ENCODE measurements around the gene OSBPL3.

GRCh38 chr7:23106926-23107583 is 1.5 kb downstream of the KLHL7 start:
- RRBS: no CpG with 5 or more reads among the region's 6 CpGs

DNA sequence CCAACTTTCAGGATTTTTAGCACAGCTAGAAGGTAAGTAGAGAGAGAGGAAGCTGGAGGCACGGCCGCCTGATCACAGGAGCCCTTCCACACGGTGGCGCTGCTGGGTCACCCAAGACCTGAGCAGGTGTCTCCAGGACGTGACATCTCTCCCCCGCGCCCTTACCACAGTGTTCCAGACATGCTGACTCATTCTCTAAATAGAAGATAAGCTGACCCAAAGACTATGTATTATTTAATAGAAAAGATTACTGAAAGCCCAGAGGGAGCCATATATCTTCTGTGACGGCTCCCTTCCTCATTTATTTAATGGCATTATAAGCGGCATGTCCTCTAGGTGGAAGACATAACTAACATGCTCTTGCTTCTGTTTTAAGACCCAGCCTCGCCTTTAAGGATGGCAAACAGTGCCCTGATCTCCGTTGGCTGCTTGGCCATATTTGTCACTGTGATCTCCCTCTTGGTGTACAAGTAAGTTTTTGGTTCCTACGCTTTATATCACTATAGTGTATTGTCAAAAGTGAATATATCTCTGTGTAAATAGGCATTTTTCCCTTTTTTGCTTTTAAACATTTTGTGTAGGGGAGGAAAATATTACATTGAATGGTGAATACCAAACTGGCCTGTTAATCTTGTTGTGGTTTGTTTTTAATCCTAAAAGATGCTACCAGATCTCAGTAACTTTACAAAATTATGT is 25.8 kb upstream of the MALSU1 start:
- RRBS: no CpG with 5 or more reads among the region's 12 CpGs

DNA sequence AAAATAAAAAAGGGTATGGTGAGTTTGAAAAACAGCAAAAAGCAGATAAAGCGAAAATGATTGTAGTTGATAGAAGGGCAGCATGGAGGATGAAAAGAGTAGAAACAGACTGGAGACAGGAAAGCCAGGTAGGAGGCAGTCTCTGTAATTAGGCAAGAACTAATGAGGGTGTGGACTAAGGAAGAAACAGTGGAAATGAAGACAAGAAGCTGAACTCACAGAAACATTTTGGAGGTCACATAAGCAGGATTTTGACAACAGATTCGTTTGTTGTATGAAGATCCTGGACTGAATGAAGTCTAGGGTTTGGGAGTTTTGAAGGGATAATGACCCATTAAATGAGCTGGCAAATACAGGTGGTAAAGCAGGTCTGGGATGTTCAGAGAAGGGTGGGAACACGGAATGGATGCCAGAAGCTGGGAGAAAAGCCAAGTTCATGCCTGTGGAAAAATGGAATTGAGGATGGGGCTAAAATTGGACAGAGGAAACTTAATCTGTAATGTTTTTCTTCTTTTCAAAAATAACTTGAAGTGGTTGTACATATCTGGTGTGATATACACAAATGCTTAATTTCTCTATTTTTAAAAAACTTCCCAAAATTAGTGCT is 1.2 kb upstream of the MALSU1 start:
- RRBS: no CpG with 5 or more reads among the region's 3 CpGs

DNA sequence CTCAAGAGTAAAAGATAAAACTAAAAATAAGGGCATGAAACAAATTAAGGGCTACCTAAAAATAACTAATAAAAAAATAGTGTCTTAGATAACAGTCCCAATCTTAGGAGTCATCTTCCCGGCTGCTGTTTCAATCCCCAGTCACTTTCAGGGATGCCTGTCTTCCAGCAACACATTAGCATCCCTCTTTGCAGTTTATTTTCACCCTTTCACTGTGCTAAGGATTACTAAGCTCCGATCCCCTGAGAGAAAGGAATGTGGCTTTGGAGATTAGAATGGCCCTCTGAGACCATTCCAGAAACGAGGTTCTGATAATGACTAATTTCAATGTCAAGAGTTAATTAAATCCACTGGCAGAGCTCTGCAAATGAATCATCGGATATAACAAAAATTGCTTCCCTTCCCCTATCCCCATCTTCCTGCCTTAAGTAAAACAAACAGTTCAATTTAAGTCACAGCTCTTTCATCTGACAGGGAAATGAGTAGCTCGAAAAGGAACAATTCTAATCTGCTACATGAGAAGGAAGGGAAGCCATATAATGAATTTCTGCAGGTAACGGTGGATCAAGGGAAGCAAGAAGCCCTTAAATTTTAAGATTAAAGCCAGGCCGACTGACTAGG is 50.3 kb downstream of the MALSU1 start:
- RRBS: no CpG with 5 or more reads among the region's 7 CpGs

GRCh38 chr7:23504680-23505453 is 26.9 kb downstream of the TRA2A start:
- RRBS: no CpG with 5 or more reads among the region's 1 CpG

GRCh38 chr7:23505454-23506294 is 26.1 kb downstream of the TRA2A start:
- RRBS: no CpG with 5 or more reads among the region's 14 CpGs

DNA sequence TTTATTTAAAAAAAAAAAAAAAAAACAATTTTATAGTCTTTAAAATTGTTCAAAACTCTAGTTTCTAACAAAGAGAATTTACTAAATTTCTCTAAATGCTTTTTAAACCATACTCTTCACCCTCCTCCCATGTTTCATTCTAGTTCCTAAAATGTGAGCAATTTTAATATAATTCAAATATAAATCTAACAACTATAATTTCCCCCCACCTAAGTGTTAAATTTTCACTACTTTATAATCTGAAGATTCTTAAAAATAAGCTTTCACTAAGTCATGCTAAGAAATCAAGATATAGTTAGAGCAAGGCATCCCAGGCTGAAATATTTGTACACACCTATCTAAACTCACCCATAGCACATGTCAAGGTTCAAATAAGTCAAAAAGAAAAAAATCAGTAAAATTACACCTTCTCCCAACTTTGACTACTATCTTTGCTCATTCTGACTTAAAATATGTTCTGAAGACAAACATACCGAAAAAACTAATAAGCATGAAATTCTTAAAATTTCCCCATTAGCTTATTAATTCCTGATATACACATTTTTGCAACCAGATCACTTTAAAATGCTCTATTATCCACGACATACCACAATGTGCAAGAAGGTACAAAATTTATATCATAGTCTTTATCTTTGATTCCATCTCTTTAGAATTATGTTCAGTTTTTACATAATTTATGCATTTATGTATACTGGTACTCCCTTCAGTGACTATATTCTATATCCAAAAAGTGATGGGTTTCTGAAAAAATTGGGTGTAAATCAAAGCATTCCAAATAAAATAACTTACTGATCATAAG is 9.0 kb downstream of the TRA2A start:
- RRBS: no CpG with 5 or more reads among the region's 2 CpGs

GRCh38 chr7:23529850-23530825 is 1.6 kb downstream of the TRA2A start:
- RRBS: no CpG with 5 or more reads among the region's 13 CpGs

- RRBS: no CpG with 5 or more reads among the region's 1 CpG
Observed at GRCh38 chr7:23759955-23760581, 50.0 kb downstream of the STK31 start.

DNA sequence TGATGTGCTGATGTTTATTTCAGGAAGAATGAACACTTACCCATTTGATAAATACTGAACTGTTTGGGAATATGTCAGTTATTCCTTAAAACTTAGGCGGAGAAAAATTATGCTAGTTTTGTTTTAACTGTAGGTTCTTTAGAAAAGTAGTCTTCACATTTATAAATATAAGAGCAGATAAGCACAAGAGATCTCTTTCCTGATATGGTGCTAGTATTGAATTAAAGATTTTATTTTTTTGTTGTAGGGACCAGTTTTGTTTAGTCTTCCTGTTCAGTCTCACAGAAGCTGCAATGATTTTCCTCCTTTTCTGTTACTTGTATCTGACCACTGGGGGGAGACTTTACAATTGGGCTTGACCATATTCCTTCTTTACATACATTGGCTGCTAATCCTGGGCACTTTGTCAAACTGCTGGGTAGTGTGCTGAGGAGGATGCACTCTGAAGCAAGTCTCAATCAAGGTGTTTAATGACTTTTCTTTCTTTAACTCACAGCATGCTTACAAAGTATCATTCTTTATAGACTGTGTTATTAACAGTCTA is 2.8 kb downstream of the PALS2 start:
- RRBS: no CpG with 5 or more reads among the region's 1 CpG

DNA sequence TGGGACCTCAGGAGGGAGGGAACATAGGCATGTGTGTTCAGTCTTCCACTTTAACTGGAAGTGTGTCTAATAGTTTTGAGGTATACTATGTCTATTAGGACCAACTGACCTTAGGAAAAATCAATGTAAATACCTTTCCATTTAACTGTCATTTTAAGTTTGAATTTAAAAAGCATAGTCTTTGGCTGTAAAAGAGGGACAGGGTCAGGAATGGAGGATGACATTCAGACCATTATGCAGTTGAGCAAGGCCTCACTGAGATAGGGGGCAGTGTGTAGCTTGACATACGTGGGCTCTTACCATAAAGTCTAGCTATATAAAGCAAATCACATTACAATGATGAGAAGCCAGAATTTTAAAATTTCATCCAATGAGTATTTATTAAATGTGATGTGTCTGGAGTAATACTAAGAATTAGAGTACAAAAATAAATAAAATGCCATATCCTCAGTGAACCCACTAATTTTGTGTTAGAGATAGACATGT is 17.9 kb downstream of the PALS2 start:
- RRBS: no CpG with 5 or more reads among the region's 1 CpG

- RRBS: no CpG with 5 or more reads among the region's 6 CpGs
Observed at GRCh38 chr7:24715502-24715974, 41.7 kb downstream of the GSDME start.

DNA sequence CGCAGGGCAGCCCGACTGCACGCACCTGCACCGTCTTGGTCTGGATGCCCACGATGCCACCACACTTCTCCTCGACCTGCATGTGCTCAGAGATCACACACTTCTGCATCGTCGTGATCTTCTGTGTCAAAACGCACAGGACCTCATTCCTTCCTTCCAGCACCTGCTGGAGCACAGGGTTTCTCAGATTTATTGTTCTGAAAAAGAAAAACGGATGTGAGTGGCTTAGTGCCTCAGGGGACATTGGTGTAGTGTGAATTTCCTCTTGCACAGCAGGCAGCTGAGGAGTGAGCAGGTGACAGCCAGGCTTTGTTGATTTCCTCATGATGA is 38.3 kb downstream of the GSDME start:
- RRBS: no CpG with 5 or more reads among the region's 10 CpGs

GRCh38 chr7:24765252-24765708 is 8.0 kb upstream of the GSDME start:
- RRBS: no CpG with 5 or more reads among the region's 7 CpGs

DNA sequence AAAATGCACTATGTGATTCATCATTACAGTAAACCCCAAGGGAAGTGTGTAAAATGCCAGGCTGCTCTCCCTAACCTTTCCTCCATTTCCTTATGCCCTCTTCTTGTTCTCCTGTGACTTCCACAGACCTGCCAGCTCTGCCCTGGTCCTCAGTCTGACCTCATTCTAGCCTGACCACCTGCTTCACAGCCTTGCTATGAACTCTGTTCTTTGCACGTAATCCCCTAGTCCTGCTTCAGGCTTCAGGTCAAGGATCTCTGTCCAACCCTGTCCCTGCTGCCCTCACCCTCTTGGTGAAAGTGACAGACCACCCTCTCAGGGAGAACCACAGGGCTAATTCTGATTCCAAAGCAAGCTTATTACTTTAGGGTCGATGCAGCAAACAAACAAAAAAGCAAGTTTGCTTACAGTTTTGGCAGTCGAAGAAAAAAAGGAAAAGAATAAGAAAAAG is 57.4 kb downstream of the OSBPL3 start:
- RRBS: no CpG with 5 or more reads among the region's 3 CpGs

DNA sequence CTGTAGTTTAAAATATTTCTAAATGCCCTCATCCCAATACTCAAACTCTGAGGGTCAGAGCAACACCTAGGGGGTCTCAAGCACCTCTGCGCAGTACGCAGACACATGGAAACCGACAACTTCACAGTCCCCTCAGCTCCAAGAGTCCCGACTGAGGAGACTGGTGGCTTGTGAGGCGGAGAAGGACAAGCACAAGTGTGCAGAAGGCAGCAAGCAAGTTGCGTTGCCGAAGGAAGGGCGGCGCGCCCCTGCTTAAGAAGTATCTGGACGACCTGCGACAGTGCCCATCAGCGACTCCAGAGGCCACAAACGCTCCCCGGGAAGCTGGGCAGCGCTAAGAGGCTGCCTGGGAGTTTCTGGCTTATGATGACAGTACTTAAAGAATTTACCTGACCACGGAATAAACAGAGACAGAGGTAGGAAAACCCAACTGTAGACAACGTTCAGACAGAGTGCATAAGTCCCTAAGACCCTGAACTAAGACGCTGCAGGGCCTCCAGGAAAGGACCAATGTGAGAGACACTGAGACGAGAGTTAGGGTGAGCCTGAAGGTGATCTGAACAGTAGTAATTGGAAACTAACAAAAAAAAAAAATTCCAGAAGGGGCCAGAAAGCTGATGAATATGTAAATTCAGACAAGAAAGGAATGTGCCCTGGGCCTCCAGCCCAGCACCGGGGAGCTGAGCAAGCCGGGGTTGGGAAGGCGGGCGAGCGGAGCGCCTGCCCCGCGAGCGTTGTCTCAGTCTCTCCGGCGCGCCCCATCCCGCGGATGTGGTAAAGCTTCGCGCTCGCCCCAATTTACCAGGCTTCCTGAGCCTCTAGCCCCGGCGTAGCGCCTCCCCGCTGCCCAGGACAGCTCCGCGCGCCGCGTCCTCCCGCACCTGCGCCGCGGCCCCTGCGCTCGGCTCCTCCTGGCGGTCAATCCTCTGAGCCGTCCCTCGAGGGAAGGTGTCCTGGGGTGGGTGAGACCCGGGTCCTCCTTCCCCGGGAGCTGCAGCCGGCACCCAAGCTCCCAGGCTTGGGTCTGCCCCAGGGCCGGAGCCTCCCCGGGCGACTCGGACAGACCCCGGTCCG is 933 bp downstream of the OSBPL3 start:
- RRBS: 2% methylated on average over 17 of the region's 64 CpGs

GRCh38 chr7:24979782-24980292 is at the start of gene OSBPL3:
Gene OSBPL3, minus strand, starts transcription at chr7:24980178.
- RRBS: under 1% methylated on average over 21 of the region's 61 CpGs

- RRBS: no CpG with 5 or more reads among the region's 6 CpGs
Observed at GRCh38 chr7:25118393-25118956, 6.6 kb downstream of the CYCS start.

DNA sequence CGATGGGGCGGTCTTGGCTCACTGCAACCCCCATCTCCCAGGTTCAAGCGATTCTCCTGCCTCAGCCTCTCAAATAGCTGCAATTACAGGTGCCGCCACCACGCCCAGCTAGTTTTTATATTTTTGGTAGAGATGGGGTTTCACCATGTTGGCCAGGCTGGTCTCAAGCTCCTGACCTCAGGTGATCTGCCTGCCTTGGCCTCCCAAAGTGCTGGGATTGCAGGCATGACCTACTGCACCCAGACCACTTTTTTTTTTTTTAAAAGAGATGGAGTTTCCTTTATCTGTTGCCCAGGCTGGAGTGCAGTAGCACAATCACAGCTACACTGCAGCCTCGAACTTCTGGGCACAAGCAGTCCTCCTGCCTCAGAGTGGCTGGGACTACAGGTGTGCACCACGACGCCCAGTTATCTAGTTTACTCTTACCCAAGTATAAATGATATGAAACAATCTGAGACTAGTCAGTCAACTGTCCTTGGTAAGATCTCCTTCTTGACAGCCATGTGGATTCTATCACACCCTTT is 5.7 kb downstream of the CYCS start:
- RRBS: no CpG with 5 or more reads among the region's 8 CpGs

DNA sequence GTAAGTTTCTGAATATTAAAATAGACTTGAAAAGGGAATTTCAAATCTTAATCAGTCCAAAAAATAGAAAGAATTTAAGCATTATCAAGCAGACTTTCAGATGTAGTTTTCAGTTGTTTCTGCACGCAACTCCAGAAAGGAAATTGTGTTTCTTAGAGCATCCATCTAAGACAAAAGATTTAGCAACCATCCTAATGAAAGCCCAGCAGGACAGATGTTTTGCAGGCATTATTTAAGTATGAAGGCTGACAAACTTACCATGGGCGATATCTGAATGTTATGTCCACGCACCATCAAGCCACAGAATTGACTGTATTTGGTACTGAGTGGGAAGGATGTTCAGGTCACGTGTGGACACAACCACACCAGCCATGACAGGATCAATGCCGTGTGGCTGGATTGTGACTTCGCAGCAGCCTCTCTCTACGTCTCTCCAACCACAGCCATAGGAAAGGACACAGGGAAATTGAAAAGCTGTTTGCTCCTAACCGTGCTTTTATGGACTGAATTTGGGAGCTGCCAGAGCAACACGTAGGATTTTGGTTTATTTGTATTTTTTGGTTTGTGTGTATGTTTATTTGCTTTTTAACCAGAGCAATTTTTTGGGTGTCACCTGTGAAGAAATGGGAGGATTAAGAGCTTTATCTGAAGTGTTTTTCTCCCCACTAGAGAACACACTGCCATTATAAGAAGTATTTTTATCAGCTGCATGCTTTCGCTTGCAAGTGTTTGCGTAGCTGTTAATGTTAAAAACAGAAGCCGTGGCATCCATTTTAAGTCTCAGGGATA is 401.3 kb upstream of the NFE2L3 start:
- RRBS: no CpG with 5 or more reads among the region's 12 CpGs

Measured in Jurkat, Clone E6-1 (cell line).